Foreskin fibroblast (primary cell): ENCODE results near the genes WDR48 and ZNF620.

- RRBS = no CpG with 5 or more reads among the region's 1 CpG
Observed at GRCh38 chr3:38413814-38414347, 39.8 kb upstream of the ACVR2B start.

- RRBS = no CpG with 5 or more reads among the region's 7 CpGs
Observed at GRCh38 chr3:38483457-38483898, 12.7 kb upstream of the EXOG start.

DNA sequence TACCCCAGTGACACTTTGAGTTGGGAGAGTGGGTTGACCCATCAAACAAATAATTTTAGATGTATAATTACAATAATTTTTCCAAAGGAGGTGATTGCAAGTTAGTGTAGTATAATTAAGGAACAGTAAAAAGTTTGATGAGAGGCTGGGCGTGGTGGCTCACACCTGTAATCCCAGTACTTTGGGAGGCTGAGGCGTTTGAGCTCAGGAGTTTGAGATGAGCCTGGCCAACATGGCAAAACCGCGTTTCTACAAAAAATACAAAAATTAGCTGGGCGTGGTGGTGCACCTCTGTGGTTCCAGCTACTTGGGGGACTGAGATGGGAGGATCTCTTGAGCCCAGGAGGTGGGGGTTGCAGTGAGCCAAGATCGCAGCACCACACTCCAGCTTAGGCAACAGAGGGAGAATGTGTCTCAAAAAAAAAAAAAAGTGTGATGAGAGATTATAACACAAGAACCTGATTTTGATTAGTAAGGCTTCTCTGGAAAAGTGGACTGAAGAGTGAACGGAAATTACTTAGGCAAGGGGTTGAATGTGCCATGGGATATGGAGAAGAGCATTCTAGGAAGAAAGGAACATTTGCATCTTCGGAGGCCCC lies 2.1 kb downstream of the EXOG start:
- RRBS = no CpG with 5 or more reads among the region's 8 CpGs

- RRBS = no CpG with 5 or more reads among the region's 8 CpGs
Observed at GRCh38 chr3:38506694-38507673, 10.8 kb downstream of the EXOG start.

GRCh38 chr3:38539678-38540262 lies 43.6 kb downstream of the EXOG start:
- RRBS = no CpG with 5 or more reads among the region's 5 CpGs

GRCh38 chr3:38815870-38816202 lies 181 bp downstream of the SCN10A start:
- RRBS = no CpG with 5 or more reads among the region's 4 CpGs

GRCh38 chr3:39051581-39052648 lies at the start of gene WDR48:
Gene WDR48, plus strand, starts transcription at chr3:39052016.
- RRBS = 3% methylated on average over 20 of the region's 70 CpGs

- RRBS = no CpG with 5 or more reads among the region's 12 CpGs
Observed at GRCh38 chr3:39100247-39100912, 7.0 kb downstream of the GORASP1 start.

DNA sequence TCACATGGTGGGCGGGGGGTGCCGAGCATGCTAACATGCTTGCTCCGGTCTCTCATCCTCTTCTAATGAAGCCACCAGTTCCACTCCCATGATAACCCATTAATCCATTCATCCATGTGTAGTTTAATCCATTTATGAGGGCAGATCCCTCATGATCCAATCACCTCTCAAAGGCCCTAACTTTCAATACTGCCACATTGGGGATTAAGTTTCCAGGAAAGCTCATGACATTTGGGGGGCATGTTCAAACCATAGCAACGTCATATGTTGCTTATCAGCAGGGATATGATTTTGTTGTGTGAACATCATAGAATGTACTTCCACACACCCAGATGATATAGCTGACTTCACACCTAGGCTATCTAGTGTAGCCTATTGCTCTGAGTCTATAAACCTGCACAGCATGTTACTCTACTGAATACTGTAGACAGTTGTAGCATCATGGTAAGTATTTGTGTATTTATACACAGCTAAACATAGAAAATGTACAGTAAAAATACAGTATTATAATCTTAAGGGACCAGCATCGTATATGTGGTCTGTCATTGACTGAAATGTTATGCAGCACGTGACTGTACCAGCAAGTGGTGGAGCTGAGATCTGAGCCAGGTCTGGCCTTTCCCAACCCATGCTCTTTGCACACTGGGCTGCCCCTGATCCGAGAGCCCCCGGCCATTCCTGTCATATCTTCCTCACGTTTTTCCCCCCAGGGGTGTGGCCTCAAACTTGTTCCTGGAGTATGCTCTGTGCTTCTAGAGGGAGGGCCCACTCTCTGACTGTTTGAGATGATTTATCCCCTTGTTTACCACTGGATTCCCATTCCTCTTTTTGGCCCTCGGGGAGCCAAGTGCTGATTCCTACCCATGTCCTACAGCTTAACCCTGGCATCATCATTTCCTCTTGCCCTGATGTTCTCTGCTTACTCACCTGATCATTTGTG lies 21.4 kb downstream of the CSRNP1 start:
- RRBS = no CpG with 5 or more reads among the region's 10 CpGs

DNA sequence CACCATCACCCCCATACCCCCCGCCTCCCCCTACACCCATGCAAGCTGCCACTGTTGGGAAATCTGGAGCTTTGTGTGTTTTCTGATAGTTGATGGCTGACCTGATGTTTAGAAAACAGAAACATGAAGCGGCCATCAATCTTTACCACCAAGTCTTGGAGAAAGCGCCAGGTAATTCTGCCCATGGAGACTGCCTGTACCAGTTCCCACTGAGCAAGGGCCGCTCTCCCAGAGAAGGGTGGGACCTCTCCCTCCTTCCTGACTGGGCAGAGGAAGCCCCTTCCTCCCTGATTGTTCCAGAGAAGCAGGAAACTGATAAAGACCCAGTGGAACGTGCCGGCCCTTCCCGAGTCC lies 18.4 kb downstream of the CSRNP1 start:
- RRBS = no CpG with 5 or more reads among the region's 7 CpGs

DNA sequence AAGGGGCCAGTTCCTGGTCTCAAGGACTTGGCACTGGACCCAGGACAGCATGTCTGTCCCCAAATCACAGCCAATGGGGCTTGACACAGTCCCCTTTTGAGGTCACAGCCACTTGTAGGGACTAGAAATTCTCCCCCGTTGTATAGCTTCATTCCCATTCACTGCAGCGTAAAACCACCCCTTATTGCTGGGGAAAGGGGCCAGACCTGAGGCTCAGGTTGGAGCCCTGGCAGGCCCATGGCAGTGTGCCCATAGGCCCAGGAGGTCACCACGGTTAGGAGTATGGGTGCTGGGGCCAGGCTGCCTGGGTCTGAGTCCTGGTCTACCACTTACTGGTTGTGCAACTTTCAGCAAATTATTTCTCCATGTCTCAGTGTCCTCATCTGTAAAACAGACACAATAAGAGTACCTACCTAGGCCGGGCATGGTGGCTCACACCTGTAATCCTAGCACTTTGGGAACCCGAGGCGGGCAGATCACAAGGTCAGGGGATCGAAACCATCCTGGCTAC lies 18.0 kb downstream of the CSRNP1 start:
- RRBS = no CpG with 5 or more reads among the region's 7 CpGs

- RRBS = no CpG with 5 or more reads among the region's 10 CpGs
Observed at GRCh38 chr3:39178404-39179136, 13.8 kb downstream of the XIRP1 start.

DNA sequence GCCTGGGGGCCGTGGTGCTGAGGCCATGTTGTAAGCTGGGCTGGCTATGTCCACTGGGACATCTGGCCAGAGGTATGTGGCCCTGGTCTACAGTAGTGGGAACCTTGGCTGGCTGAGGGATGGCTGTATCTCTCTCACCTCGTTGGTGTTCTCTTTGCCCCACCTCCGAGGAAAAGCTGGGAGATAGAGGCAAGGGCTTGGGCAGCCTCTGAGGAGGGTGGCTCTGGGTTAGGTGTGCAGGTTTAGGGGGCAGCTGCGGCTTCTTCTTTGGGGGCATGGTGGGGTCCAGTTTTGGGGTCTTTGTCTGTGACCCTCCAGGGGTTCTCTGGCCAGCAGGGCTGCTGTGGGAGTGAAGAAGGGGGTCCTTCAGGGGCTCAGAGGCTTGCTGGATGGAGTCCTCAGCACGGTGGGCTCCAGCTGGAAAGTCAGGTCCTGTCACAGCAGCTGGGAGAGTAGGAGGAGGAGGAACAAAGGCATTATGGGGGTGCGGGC lies 7.1 kb downstream of the XIRP1 start:
- RRBS = no CpG with 5 or more reads among the region's 6 CpGs

GRCh38 chr3:39361689-39361893 lies 21.6 kb upstream of the SLC25A38 start:
- RRBS = no CpG with 5 or more reads among the region's 2 CpGs

- RRBS = no CpG with 5 or more reads among the region's 7 CpGs
Observed at GRCh38 chr3:39413522-39414378, 7.2 kb downstream of the RPSA start.

DNA sequence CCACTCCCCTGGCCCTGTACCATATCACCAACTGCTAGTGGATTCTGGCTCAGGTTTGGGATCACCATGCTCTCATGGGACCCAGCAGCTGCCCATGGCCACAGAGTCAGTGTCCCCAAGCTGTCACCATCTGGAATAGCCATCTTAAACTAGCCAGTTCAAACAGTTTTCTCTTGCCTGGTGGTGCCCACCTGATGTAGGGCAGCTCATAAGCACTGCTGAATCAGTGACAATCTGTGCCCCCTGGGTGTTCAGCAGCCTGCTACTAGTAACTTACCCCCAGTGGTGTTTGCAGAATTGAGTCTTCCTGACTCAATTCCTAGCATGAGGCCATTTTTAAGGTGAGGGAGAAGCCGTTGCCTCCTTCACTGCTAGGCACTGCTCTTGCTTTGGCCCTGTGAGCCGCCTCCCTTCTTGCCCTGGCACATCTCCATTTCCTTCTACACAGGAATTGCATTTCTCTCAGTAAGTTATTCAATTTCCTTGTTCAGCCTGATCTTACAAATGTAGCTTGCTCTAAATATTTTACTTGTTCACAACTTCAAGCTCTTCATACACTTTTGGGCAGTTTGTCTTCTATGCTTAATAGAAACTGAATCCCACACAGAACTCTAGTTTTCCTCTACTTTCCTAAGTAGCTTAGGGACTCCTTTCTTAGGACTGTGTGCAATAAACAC lies 8.0 kb downstream of the RPSA start:
- RRBS = no CpG with 5 or more reads among the region's 2 CpGs

DNA sequence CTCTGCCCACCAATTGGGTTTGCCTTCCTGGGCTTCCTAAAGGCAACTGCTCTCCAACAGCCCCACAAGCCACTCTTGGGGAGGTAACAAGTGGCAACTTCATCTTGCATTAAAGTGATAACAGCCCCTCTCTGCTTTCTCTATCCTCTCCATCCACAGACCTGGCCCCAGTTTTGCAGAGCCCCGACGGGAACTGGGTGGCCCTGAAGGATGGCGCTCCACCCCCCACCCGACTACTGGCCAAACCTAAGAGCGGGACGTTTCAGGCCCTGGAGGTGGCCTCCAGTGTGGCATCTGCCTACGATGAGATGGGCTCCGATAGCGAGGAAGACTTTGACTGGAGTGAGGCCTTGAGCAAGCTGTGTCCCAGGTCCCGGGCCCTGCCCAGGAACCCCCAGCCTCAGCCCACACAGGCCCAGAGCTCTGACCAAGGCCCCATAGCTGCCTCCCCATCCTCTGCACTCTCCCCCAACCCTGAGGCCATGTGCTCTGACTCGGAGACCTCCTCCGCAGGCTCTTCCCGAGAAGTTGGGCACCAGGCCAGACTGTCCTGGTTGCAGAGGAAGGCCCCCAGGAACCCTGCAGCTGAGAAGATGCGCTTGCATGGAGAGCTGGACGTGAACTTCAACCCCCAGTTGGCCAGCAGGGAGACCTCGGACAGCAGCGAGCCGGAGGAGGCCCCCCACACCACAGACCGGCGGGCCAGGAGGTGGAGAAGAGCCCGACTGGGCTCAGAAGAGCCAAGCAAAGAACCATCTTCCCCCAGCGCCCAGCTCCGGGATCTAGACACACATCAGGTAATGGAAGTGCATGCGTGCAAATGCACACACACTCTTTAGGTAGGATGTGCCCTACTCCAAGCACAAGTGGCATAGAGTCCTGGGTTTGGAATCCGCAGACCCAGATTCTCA lies 119.6 kb upstream of the EIF1B start:
- RRBS = 82% methylated on average over 5 of the region's 25 CpGs

DNA sequence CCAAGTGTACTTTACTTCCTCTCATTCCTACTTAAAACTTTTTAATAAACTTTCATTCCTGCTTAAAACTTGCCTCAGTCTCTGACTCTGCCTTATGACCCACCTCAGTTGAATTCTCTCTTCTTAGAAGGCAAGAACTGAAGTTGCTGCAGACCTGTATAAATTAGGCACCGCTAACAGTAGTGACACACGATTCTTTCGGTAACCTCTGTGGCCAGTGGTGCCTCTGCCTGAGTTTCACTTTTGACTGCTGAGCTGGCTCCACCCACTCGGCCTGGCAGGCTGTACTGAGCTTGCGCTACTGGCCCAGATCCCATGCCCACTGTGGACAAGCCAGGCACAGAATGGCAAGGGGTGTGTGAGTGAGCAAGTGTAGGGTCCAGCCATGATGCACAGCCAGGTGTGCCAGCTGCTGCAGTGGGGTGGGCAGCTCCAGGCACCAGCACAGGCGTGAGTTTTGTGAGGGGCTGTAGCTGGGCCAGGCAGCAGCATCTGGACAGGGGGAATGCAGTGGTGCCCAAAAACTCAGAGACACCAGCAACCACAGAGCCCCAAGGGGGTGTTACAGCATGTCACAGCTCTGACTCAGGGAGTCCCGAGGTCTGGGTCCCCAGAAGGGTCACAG lies 19.1 kb upstream of the EIF1B start:
- RRBS = no CpG with 5 or more reads among the region's 7 CpGs

GRCh38 chr3:40505529-40506568 lies at the start of gene ZNF620:
Gene ZNF620, plus strand, starts transcription at chr3:40506039.
- RRBS = 3% methylated on average over 10 of the region's 45 CpGs